ENCODE results near the gene MYDGF.

DNA sequence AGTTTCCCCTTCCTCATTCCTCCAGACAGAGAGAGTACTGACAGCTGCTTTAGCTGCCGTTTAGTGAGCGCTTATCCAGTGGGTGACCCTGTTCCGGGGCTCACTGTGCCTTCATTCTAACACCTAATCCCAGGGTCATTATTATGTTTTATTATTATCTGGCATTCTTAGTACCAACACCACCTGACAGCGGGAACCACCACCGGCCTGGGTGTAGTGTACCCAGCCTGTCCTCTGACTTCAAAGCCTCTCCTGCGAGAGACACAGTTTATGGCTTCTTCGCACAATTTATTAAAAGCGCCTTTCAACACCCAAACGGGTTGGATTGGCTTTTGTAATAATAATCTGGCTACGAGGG is 1.3 kb upstream of the ZBTB7A start:
- PRO-cap = no peak

DNA sequence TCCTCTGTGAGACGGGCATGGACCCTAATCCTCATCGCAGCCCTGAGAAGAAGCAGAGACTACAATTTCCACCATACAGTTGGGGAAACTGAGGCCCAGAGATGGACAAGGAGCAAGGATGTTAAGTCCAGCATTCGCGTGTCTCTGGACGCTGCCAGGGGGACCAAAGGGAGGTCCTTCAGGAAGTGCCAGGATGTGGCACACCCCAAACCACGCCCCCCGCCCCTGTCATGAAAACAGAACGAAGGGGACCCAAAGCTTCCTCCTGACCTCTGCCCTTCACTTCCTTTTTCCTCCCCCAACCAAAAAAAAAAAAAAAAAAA is 2.6 kb upstream of the ZBTB7A start:
- PRO-cap = no peak

GRCh38 chr19:4083905-4084777 is 17.4 kb upstream of the ZBTB7A start:
- PRO-cap = no peak

DNA sequence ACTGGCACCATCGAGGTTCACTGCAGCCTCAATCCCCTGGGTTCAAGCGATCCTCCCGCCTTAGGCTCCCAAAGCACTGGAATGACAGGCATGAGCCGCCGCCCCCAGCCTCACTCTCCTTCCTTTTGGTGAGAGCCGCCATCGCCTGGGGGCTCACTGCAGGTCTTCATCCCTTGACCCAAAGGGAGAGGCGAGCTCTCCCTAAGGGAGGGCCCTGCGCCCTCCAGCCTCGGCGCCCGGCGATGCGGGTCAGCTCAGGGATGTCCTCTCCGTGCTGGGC is 23.2 kb upstream of the ZBTB7A start:
- PRO-cap = no peak

- PRO-cap = no peak
Observed at GRCh38 chr19:4098996-4099553, 24.8 kb downstream of the MAP2K2 start.

GRCh38 chr19:4154587-4155252 is 1.3 kb downstream of the CREB3L3 start:
- PRO-cap = no peak

- PRO-cap = no peak
Observed at GRCh38 chr19:4208535-4209233, 20.6 kb upstream of the EBI3 start.

- PRO-cap = no peak
Observed at GRCh38 chr19:4367630-4368611, 24.6 kb downstream of the MPND start.

GRCh38 chr19:4370480-4370851 is 27.1 kb downstream of the MPND start:
- PRO-cap = no peak

DNA sequence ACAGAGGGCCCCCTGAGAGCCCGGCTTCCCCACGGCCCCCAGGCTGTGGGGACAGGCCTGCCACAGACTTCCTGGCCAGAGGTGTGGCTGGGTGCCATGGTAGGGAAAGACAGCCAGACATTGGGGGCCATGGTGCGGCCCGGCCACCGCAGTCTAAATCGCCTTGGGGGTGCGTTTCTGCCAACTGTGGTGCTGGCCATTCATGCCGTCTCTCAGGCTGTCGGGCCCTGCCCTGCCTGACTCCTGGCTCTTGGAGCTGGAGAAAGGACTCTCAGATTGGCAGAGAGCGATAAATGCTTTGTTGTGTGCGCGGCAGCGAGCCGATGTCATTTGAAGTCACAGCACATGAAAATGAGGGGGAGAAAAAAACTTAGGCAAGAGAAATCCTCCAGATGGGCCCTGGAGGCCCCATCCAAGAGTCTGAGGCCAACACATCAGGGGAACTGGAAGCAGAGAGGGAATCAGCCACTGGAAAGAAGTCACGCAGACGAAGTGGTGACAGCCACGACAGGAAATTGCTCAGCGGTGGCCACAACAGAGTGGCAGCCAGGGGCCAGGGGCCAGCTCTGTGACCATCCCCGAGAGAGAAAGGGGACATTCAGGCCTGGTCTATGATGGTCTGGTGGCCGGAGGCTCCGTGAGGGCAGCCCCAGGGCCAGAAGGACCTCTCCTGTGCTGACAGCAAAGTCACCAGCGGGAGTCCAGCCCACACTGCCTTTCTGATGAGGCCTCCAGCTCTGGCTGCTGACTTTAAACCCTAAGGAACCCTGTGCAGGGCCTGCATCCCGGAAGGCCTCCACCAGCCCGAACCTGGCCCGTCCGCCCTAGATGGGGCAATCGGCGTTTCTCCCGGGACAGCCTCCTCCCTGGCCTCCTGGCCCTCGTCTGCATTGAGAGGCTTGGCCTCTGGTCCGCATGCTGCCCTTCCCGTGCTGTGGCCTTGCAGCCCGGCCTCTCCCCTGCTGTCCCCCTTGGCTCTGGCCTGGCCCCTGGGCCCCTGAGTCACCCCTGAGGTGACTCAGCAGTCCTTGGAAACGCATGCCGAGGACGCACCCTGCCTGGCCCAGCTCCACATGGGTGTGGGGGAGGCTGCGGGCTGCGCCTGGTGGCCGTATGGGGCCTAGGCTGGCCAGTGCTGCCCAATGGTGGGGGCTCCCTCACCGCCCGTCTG is 26.2 kb downstream of the SH3GL1 start:
- PRO-cap = no peak

GRCh38 chr19:4393900-4394876 is 6.2 kb downstream of the SH3GL1 start:
- PRO-cap = no peak

GRCh38 chr19:4447268-4447724 is 10.3 kb downstream of the UBXN6 start:
- PRO-cap = no peak

- PRO-cap = no peak
Observed at GRCh38 chr19:4516419-4517542, 1.5 kb downstream of the PLIN4 start.

DNA sequence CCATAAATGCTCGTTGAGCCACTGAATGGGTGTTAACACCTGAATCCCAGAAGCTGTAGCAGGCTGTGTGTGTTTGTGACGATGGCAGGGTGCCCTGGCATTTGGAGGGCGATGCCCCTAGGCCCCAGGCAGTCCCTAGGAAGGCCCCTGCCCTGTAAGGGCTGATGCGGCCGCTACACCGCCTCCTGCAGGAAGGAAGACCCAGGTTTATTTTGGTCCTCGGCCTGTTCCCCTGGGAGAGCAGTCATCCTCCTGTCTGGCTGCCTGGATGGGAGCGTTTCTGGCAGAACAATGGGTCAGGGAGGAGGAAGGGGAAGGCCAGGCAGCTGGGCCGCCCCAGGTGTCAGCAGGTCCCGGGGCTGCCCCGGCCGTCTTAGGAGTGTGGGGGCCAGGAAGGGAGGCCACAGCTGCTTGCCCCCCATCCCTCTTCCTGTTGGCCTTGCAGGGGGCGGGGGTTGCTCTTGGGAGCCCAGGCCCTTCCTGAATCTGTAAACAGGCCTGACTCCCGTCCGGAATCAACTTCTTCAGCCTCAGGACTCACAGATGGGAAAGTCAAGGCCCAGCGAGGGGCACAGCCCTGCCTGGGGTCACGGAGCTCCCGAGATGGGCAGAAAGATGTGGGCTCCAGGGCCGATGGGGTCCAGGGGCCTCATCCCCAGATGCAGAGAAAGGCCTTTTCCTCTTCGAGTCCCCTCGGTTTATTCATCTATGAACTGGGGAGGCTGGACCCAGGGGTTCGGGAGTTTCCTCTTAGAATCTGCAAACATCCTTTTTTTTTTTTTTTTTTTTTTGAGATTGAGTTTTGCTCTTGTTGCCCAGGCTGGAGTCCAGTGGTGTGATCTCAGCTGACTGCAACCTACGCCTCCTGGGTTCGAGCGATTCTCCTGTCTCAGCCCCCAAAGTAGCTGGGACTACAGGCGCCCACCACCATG is 9.1 kb downstream of the TNFAIP8L1 start:
- PRO-cap = no peak

DNA sequence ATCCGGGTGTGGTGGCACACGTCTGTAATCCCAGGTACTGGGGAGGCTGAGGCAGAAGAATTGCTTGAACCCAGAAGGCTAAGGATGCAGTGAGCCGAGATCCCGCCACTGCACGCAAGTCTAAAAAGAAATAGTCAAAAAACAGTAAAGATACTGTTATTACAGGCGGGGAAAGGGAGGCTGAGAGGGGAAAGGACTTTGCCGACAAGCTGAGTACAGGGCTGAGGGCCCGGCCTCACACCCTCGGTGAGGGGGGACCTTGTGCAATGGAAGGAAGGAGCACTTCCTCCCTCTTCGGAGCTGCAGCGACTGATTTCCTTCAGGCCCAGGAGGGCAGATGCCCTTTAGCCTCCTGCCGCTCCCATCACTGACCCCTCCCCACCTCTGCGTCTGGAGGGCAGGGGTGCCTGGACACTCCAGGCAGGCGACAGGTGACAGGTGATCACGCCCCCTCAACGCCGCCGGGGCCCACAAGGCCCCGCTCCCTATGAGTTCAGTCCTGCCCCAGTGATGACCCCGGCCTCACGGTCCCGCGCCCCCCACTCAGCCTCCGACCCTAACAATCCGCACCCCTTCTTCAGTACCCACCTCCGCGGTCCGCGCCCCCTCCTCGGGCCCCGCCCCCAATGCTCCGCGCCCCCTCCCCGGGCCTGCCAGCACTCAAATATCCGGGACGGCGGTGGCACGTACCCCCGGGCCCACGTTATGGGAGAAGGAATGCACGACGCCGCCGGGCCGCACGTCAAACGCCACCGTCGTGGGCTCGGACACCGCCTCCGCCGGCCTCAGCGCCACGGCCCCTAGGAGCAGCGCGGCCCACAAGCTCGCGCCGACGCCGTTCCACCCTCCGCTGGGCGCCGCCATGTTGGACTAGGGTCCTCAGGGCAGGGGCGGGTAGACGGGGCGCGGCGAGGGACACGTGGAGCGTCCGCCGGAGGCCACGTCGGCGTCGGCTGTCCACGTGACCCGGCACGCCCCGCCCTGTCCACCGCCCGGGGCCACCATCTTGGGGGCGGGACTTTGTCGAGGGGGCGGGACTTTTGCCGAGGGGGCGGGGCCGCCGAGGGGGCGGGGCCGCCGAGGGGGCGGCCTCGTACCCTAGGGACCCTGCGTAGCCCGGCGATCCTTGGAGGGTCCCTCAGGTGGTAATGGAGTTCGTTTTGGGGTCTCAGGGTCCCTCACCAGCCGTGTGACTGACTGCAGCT is at the start of gene MYDGF:
TSS of gene MYDGF (minus strand) at position 872 of the 1,205 bp plus-strand sequence.
- PRO-cap = unidirectional peak, minus-strand start at position 852 of the sequence

GRCh38 chr19:4722092-4722503 is 1.5 kb downstream of the DPP9 start:
- PRO-cap = no peak

- PRO-cap = no peak
Observed at GRCh38 chr19:4744798-4745343, 21.2 kb upstream of the DPP9 start.

- PRO-cap = no peak
Observed at GRCh38 chr19:4800373-4801329, 9.1 kb downstream of the FEM1A start.

- PRO-cap = no peak
Observed at GRCh38 chr19:4832106-4832321, 502 bp upstream of the TICAM1 start.

DNA sequence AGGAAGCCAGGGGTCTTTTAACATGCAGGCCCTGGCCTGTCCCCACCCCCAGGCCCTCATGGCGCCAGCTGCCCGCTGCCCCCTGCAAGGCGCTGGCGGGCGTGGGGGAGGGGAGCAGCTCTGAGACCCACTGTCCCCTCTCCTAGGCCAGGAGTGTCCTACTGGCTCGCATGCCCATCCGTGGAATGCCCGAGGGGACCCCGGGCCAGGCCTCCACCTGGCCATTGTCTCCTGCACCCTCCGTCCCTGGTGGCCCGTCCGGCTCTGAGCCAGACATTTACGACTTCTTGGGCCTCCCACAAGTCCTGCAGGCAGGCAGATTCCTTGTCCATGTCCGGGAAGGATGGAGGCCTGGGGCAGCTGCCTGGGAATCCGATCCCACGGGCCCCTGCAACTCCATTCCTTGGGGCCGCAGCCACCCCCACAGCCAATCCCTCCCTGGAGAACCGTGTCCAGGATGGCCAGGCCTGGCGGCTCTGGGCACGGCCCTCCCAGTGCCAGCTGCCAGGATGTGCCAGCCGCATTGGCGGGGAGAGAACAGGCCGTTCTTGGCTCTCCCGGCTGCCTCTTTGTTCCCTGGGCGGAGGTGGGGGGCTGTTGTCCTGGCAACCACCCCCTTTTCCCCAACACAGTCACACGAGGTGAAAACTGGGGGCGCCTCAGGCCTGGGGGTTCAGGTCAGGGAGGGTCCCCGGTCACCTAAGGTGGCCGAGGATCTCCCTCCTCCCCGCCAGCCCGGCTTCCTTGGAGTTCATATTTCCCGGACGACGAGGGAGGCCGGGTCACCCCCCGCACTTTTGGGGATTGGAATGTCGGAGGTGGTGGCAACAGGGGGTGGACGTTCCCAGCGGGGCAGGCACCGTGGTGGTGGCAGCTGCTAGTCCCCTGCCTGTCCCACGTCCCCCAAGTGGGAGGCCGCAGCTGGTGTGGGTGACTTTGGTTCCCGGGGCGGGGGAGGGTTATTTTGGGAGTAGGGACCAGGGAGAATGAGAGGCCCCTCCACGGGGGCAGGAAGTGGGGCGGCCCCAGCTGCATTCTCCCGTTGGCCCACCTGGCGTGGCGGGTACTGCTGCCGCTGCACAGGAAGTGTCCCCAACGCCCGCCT is 10.6 kb upstream of the PLIN3 start:
- PRO-cap = no peak